H4 (cell line): ENCODE measurements around the gene SPATA46.

DNA sequence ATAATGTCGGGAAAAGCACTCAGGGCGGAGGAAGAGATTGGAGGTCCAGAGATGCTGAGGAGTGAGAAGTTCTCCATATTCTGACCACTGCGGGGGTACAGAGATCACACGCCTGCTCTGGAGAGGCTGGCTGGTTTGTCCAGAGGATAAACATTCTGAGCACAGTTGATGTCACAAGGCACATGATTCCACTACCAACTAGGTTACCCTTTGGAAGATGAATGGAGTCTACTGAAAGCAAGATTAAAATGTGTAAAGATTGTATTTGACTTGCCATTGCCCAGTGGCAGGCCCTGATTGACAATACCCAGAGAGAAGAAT lies at the start of gene SPATA46:
Gene SPATA46 (minus strand): TSS at position 141 of the 321 bp plus-strand sequence.
- RAMPAGE, long total RNA = no peak

DNA sequence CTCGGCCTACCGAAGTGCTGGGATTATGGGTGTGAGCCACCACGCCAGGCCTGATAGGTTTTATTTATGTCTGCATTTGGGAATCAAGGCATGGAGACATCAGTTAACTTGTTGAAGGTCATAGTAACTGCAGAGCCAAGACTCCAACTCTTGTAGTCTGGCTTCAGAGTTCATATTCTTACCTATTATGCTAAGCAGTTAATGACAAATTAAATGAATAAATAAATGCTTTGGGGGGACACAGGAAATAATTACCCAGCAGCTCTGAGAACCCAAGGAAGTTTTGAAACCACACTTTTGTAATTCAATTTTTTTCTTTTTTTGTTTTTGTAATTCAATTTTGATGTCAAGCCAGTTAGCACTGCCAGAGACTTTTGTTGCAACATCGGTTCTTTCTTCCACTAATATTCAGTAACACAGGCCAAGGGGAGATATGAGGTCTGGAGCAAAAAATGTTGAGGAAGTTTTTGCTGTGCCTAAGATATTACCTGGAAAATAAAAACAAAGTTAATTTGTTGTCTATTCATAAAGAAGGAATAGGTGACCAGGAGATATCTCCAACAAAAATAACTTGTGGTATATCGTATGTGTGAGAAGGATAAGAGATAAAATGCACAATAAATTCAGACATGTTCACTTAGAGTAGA lies 9.2 kb upstream of the UAP1 start:
- RAMPAGE, long total RNA = no peak

DNA sequence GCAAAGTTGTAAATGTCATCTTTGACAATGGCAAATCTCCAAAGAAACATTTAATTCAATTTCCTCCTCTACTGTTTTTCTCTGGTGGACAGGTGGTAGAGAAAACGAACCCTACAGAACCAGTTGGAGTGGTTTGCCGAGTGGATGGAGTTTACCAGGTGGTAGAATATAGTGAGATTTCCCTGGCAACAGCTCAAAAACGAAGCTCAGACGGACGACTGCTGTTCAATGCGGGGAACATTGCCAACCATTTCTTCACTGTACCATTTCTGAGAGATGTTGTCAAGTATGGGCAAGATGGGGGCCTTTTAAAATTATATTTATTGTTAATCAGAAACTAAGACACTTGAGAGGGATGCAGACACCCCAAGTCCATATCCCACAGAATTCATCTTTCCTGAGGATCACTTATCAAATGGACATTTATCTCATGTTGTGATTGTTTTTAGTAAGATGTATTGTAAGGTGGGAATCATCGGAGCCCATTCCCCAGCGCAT lies 25.9 kb downstream of the UAP1 start:
- RAMPAGE, long total RNA = no peak

- RAMPAGE, long total RNA = no peak
Measured at GRCh38 chr1:162732602-162733371, 57.7 kb upstream of the HSD17B7 start.

DNA sequence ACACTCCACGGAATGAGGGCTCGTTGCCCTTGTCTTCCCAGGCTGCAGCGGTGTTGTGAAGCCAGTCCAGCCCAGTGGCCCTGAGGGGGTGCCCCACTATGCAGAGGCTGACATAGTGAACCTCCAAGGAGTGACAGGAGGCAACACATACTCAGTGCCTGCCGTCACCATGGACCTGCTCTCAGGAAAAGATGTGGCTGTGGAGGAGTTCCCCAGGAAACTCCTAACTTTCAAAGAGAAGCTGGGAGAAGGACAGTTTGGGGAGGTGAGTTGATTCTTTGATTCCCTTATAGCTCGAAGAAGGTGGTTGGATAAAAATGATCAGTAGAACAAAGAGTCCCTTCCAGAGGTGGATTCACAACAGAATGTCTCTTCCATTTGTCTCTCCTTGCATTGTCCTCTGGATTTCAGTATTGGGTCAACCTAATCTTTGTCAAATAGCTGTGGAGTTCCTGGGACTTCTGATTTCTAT lies 18.5 kb upstream of the HSD17B7 start:
- RAMPAGE, long total RNA = no peak

- RAMPAGE, long total RNA = no peak
Measured at GRCh38 chr1:162772671-162773209, 17.8 kb upstream of the HSD17B7 start.

DNA sequence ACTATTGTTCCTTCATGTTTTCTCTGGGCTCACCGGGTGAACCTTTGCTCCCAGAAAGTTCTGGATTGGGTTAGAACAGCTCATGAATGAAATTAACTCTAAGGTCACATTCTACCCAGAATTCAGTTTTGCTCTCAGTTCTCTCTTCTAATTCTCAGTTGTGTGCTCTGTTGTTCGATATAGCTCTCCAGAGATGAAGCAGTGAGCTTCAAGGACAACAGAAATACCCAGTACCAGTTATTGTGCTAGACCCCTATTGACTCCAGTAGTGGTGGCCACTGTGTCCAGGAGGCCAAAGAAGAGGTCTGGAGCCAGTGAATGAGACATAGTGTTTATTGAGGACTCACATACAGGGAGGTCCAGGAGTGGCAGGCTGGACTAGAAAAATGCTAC lies 26.8 kb downstream of the CCDC190 start:
- RAMPAGE, long total RNA = no peak

DNA sequence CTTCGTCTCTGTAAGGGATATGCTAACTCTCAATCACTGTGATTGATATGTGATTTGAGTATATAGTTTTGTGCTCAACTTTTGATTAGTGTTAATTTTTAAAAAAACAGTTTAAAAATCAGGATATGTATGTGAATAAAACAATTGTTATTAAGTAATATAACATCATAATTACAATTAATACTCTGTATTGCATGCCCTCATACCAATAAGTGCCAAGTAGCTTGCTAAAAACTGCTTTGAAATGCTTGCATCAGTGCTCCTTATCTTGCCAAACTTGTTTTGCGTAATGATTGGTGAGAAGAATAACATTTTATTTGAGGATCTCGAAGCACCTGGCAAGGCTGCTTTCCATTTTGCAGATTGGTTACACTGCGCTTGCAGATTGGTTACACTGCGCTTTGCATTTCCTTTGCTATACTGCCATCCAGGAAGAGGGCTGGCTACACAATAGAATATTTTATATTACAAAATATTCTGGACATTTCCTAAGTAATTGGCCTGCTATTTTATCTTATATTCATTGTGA lies 1.8 kb upstream of the PBX1 start:
- RAMPAGE, long total RNA = no peak

- RAMPAGE, long total RNA = no peak
Measured at GRCh38 chr1:164560148-164560568, 1.2 kb downstream of the PBX1 start.

DNA sequence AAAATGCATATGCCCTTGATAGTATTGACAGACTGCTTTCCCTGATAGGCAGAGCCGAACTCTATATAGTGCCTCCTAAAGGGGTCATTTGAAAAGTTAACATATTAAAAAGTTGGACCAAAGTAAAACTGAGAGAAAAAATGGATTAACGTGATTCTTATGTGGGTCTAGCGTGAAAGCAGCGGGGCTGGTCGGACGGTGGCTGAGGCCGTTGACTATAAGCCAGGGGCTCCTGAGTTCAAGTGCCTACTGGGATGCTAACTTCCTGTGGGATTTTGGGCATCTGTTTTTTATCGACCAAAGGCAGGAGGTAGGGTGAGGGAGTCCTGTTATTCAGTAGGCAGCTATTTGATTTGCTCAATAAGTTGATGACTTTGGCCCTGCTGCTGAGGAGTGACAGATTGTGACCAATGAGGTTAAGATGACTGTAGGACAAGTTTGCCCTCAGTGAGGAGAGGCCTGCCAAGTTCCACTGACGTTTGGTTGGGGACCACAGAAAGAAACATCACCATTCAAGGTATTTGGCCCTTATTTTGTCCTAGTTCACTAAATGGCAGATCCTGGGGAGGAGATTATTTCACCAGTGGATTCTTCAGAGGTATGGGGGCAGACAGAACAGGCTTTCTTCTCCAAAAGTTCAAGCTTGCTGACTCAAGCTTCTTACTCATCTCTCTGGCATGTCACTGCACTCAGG lies 78.4 kb downstream of the PBX1 start:
- RAMPAGE, long total RNA = no peak

- RAMPAGE, long total RNA = no peak
Measured at GRCh38 chr1:164659705-164660662, 101.0 kb downstream of the PBX1 start.

DNA sequence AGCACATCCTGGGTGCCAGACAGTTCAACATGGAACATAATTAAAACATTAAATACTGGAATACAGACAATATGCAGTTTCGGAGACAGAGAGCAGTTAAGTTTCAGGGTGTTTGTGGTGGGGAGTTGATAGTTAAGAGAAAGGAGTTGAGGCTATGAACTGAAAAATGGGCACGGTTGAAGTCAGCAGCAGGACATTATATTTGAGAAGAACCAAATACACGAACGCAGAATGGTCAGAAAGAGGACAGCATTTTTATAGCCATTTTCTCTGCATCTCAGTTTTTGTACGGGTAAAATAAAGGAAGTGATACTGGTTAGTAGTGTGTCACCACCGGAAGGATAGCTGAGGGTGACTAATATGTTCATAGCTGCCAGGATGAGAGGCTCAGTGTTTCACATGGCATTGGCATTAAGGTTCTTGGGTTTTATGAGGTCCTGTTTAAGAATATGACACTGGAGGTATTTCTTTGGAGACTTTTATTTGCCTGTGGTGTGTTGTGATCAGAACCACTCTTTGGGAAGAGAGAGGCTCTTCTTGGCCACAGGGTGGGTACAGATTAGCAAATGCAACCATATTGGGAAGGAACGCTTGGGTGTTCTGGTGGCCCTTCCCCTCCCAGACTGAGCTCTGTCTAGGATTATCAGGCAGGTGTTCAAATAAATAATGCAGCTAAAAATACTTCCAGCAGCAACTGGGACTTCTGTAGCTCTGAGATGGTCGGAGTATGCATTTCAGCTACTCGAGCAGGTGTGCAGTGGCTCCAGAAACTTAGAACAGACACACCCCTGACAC lies 158.1 kb downstream of the PBX1 start:
- RAMPAGE, long total RNA = no peak

DNA sequence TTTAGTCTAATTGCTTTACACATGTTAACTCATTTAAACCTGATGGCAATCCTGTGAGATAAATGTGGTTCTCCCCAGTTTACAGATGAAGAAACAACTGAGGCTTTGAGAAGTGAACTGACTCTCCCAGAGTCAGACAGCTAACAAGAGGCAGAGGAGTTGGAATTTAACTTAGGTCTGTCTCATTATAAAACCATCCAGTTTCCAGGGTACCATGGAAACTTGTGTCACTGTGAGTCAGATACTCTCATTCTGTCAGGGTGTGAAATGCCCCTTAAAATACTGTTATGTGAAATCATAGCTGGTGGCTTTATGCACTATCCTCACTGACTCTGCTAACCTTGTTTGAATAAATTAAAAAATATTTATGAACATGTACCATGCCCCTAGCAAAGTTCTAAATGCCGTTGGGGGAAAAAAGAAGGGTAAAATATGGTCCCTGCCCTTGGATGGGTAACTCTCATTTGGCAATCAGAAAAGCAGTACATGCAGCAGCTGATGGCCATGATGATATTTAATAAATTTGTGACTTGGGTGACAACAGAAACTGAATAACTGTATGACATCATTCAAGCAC lies 206.7 kb downstream of the PBX1 start:
- RAMPAGE, long total RNA = no peak

- RAMPAGE, long total RNA = no peak
Measured at GRCh38 chr1:164772588-164773290, 213.8 kb downstream of the PBX1 start.

DNA sequence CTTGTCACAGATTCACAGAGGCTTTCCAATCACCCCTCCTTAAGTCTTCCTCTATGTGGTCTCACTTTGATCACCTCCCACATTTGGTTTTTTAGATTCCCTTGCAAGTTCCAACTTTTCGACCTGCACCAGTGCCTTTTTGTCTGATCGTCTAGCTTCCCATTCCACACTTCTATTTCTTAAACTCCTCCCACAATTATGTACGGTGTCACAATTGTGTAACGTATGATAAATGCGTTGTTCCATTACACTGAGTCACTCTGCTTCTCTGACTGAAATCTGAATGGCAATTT lies 320.2 kb downstream of the LMX1A start:
- RAMPAGE, long total RNA = no peak

DNA sequence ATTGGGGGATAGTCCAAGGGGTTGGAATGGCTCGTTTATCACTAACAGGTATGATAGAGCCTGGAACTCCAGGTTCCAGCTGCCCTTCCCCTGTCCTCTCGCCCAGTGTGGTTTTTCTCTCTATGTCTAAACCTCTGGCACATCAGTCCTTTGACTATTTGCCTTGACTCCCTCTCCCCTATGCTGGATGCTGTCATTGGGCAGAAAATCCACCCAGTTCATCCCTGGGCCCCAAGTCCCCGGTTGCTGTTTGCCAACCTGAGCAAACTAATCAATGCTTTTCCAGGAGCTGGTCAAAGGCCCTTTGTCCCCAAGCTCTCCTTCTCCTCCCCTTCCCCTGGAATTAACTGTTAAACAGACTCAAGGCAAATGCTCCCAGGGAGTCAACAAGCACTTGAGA lies 102.8 kb downstream of the LMX1A start:
- RAMPAGE, long total RNA = no peak

DNA sequence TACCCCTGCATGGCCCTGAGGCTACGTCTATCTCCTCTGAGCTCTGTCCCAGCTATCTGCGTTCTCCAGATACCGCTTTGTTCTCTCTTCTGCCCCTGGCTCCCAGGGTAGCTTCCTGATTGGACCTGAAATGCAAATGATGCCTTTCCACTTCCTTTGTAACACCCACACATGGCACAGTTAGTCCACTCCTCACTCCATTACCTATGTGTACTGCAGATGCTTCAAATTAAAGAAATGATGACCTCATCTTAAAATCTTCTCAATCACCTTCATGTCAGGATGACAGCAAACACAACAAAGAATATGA lies 138.6 kb upstream of the POGK start:
- RAMPAGE, long total RNA = no peak

DNA sequence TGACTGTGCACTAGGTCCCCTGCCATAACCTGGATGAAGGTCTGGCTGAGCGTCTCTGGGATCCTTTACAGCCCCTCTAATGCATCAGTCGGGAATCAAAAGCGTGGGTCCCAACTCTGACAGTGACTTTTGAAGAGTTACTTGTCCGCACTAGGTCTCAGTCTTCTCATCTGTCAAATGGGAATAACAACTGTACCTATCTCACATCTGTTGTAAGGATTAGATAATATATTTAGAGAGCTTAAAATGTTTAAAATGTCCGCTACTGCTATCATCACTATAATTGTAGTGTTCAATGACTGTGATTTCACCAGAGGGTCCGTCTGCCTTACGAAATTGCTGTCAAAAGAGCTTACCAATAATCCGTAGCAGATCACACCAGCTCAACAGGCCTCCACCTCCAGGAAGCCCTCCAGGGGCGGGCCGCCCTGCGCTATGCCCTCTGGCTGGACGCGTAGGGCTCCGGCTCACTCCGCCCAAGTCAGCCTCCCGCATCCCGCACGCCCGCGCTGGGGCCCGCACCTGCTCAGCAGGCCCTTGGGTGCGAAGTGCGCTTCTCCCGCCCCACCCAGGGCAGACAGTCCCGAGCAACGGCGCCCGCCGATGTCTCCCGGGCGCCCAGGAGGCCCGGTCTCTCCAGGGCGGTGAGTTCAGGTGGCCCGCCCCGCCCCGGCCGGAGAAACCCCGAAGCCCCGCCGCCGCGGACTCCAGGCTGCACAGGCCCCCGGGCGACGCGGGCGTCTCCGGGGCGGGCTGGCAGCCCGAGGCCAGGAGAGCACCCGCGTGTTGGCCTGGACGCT lies 523 bp downstream of the TADA1 start:
- RAMPAGE, long total RNA = no peak

DNA sequence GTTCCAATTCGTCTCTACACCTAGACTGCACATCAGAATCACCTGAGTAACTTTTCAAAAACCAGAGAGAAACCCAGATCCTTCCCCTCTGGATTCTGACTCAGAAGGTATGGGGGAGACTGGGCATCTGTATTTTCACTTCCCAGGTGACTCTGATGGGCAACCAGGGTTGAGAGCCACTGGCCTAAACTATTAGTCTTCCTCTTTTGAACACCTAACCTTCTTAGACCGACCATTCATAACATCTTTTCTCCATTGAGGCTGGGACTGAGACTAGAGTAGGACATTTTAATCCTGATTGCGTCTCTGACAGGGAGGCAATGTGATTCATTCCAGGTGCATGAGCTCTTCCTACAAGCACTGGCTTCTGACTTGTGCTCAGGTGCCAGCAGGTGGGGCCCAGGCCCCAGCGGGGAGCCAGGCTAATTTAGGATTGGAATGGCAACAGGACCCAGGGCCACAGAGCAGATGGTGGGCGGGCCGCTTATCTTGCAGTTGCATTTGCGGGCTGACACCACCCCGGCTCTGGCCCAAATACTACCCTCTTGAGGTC lies 4.3 kb downstream of the GPA33 start:
- RAMPAGE, long total RNA = no peak

GRCh38 chr1:167249061-167249978 lies 28.6 kb downstream of the POU2F1 start:
- RAMPAGE, long total RNA = no peak